ENCODE data around the gene RNF213.

- PRO-cap, result bidirectional peak, plus-strand start at chr17:80260852, minus-strand start at chr17:80260445; bidirectional peak, plus-strand start at chr17:80261041, minus-strand start at chr17:80261031; bidirectional peak, plus-strand start at chr17:80261631, minus-strand start at chr17:80261565
Measured at GRCh38 chr17:80260723-80261757, at the start of gene RNF213. Gene RNF213, plus strand, starts transcription at chr17:80260852.

GRCh38 chr17:80345432-80345784, 69.6 kb upstream of the ENDOV start:
- PRO-cap, result no peak

DNA sequence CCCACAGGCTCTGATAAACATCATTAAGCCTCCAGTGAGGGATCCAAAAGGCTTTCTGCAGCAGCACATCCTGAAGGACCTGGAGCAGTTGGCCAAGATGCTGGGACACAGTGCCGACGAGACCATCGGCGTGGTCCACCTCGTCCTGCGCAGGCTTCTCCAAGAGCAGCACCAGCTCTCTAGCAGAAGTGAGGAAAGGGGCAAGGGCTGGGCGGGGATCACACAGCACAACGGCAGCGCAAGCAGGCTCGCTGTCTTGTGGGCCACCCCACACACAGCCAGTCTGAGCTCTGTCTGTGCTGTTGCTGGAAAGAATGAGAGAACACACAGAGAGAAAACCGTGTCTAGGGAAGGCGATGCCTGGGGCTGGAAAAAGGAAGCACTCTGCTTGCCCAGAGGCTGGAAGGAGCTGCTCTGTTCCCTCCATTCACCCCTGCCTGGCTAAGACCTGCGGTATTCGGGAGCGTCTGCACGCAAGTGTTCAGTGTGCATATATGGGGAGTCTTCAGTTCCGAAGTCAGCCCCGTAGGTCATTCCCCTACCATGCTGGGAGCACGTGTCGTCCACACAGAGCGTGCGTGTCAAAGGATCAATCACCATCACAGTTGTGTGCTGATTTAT, 33.3 kb upstream of the ENDOV start:
- PRO-cap, result no peak

DNA sequence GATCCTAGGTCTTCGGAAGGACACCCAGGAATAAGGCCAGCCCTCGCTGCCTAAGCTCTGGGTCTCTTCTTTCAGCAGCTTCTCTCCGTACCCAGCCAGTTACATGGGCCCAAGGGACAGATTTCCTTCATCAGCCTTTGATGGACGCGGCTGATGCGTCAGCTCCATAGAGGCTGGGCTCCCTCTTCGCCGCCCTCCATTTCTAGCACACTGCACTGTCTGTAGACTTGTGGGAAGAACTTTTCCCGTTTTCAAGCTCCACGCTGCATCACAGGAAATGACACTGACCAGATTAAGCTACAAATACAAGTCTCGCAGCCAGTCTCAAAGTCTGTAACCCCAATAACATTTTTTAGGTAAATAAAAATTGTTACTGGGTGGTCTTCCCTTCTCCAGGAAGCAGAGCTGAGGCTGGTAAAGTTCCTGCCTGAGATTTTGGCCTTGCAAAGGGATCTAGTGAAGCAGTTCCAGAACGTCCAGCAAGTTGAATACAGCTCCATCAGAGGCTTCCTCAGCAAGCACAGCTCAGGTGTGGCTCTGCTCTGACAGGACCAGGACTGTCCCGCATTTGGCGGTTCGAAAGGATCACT, 30.2 kb upstream of the ENDOV start:
- PRO-cap, result no peak

GRCh38 chr17:80406889-80407477, 8.0 kb upstream of the ENDOV start:
- PRO-cap, result no peak

DNA sequence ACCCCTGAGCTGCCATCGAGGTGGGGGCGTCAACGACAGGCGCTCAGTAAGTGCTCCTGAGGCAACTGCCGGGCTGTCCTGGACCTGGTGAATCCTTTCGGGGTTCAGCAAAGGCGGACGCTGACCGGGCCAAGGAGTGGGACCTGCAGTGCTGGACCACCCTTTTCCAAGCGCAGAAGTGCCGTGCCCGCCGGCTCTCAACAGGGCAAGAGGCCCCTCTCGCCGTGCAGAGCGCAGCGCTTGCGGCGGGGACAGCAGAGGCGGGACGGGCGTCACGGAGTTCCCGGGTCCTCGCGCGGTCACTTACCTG, 390 bp upstream of the ENDOV start:
- PRO-cap, result no peak

DNA sequence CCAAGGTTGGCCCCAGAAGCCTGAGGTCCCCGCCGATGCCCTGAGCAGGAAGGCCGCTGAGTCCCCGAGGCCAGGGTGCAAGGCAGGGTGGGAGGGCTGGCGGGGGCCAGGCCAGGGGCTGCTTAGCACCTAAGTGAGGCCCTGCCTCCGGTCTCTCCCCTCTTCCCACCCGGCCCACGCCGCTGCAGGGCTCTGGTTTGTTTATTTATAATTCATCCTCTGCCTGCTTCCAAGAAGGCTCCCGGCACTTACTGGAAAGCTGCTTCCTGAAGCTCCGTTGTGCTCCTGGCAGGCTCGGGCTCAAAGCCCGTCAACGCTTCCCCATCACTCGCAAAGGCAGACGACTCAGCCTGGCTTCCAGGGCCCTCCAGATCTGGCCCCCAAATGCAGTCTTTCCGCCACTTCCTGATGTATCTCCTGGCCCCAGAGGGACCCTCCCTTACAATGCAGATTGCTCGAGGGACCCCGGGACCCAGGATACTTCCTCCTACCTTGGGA, 26.1 kb downstream of the NPTX1 start:
- PRO-cap, result no peak

DNA sequence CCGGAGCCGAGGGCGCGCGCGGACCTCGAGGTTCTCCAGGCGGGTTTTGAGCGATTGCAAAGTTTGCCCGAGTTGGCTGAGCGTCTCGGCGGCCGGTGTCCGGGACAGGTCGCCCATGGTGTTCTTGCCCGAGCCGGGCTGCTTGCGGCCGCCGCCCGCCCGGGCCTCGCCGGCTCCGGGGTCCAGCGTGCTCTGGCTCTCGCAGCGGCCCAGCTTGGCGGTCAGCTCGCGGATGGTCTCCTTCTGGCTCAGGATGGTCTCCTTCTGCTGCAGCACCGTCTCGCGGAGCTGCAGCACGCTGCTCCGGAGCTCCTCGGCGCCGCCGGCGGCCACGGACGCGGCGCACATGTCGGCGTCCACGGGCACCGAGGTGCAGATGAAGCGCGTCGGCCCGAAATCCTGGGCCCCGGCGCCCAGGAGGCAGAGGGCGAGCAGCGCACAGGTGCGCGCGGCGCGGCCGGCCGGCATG, 394 bp downstream of the NPTX1 start:
- PRO-cap, result no peak

DNA sequence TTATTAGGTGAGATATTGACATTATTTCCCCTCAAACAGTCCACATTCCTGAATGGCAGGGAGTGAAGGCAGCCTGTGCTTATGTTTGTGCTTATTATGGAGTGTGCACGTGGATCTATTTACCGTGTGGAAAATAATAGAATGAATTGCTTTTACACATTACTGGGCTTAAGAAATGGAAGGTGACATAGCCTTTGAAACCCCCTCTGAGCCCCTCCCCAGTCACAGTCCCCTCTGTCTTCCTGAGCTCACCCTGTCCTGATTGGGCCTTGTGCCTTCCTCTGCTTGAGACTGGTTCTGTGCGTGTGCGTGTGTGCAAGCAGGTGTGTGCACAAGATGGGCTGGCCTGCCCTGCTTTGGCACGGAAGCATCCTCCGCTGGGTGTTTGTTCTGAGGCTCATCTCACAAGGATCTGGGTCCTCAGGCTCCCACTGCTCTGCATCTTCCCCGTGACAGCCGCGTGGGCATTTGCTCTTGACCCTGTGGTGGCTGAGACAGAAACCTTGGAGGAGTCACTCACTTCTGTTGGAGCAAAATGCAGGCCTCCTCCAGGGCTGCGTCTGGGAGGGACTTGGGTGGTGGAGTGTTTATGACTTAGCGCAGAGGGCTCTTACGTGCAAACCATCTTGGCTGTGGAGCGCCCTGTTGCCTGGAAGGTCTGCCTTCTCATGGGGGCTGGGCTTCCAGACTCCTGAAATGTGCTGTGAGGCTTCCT, 119.0 kb downstream of the RPTOR start:
- PRO-cap, result no peak

GRCh38 chr17:80751439-80752092, 206.9 kb downstream of the RPTOR start:
- PRO-cap, result unidirectional peak, plus-strand start at chr17:80751802

DNA sequence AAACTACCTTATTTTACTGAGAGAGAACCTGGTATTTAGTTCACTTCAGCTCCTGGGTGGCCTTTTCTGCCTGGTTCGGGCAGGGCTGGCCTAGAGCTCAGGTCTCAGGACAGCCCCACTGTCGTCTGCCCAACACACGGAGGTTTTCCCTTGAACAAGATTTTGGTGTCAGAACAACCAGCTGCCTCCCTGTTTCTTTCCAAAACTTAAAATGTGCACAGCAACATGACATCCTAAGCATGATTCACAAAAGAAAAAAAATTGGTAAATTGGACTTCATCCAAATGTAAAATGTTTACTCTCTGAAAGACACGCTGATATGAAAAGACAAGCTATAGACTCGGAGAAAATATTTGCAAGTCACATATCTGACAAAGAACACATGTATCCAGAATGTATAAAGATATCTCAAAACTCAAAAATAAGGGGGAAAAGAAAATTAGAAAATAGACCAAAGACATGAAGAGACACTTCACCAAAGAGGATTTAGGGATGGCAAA, 197.8 kb upstream of the CHMP6 start:
- PRO-cap, result no peak

GRCh38 chr17:80892060-80892540, 99.5 kb upstream of the CHMP6 start:
- PRO-cap, result no peak

- PRO-cap, result bidirectional peak, plus-strand start at chr17:80901178, minus-strand start at chr17:80900837
Measured at GRCh38 chr17:80900731-80901356, 90.8 kb upstream of the CHMP6 start.

DNA sequence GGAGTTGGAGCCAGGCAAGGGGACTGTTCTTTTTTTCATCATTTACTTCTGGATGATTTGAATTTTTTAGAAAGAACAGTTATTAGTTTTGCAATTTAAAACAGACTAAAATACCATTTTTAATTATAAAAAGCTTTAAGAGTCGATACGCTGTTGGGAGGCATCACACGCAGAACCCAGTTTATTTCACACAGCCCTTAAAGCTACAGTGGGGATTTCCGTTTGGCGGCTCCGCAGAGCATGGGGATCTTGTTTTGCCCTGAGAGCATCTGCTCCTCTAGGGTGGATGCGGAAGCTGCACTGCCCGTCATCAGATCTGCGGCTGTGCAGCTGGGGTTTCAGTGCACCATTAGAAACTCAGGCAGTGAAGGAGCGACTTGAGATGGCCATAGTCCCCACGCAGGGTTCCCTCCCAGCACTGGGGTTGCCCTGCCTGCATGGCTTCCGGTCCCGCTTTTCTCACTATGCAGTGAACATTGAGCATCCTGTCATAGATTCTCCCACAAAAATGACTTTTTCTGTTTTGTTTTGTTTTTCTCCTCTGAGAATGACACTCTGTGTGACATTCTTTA, 62.2 kb upstream of the CHMP6 start:
- PRO-cap, result no peak

GRCh38 chr17:80942305-80943033, 49.2 kb upstream of the CHMP6 start:
- PRO-cap, result no peak

GRCh38 chr17:80959235-80960182, 32.1 kb upstream of the CHMP6 start:
- PRO-cap, result no peak

GRCh38 chr17:81003539-81003945, 11.9 kb downstream of the CHMP6 start:
- PRO-cap, result no peak

GRCh38 chr17:81049167-81049916, 14.4 kb downstream of the BAIAP2 start:
- PRO-cap, result no peak

GRCh38 chr17:81058887-81059627, 24.1 kb downstream of the BAIAP2 start:
- PRO-cap, result no peak

DNA sequence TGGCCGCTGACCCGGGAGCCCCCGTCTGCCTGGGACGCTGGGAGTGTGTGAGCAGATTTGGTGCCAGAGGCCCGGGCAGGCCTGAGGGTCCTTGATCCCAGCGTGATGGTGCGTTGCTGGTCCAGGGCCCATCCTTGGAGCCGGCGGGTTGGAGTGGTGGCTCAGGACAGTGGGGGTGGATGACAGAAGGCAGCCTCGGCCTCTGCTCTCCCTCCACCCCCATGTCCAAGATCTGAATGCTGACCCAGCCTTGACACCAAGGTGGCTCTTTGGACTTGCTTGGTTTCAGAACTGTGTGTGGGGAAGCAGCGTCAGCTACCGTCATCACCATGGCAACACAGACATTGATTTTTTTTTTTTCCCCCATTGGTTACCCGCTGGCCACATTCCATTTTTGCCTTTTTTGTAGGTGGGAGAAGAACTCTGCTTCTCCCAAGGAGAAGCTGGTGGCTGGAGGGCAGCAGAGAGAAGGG, 35.8 kb downstream of the BAIAP2 start:
- PRO-cap, result no peak

Measured in fallopian tube (tissue), 1 donor.